Progenitor cell of endocrine pancreas (in vitro differentiated cells): ENCODE measurements around the gene SELENOP.

GRCh38 chr5:42175019-42175567 lies 248.1 kb upstream of the GHR start:
- PRO-cap, result no peak

DNA sequence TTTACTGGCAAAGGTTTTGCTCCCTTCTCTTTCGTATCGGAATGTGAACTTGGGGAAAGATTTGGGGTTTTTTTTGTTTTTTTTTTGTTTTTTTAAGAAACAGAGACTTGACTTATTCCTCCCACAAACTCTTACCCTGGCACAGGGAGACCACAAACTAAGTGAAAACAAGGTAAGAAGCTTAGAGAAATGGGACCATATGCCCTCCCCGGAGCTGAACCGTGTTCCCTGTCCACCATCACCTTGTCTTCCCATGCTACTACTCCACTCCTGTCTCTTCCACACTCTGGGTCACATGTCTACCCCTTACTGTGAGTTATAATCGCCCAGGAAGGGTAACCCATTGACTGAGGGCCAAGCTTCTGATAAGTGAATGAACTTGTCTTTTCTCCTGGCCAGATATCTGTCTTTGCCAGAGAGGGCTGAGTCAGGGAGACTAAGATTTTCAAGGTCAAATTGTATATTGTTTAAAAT lies 164.4 kb downstream of the GHR start:
- PRO-cap, result no peak

DNA sequence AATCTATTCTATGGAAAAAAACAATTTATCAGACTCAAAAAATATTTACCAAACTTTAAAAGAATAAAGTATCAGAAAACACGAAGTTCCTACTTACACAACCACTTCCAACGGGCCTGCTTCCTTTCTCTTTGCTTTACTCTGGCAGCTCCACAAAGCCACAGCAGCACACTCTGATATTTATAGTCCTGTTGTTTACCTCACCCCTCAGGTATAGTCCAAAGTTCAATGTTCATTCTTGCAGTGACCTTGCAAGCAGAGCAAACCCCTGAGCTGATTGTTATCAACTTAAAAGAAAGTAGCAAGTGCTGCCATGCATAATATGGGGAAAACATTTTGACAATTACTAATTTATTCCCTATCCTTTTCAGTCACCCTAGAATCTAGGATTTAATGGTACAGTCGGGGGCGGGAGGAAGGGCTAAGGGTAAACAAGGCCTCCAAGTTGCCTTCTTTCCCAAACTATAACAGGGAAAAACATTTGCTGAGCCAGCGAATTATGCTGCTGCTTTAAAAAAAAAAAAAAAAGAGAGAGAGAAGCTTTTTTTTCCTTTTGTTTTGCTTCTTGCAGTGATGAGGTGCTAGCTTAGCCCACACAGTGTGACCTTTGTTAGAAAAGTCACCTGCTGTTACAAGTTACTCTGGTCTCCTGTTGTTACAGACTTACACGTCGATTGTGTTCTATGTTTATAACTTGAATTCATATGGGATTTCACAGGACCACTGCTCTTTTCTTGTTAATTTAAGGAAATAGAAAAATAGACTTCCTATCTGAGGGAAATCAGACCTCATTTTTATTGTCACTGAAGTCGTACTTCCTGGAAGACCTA lies at the start of gene SELENOP:
TSS of gene SELENOP (minus strand) at position 154 of the 830 bp plus-strand sequence.
- PRO-cap, result unidirectional peak, minus-strand start at position 154 of the sequence; bidirectional peak, plus-strand start at position 460 of the sequence, minus-strand start at position 154 of the sequence

DNA sequence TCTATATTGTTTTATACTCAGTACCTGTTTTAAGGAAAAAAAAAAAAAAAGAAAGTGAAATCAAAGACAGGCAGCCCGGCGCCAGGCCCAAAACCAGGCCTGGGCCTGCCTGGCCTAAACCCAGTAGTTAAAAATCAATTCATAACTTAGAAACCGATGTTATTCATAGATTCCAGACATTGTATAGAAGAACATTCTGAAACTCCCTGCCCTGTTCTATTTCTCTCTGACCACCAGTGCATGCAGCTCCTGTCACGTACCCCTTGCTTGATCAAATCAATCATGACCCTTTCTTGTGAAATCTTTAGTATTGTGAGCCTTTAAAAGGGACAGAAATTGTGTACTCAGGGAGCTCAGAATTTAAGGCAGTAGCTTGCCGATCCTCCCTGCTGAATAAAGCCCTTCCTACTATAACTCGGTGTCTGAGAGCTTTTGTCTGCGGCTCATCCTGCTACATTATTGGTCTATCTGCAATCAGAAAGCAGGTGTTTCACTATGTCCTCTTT lies 7.7 kb upstream of the SELENOP start:
- PRO-cap, result no peak

DNA sequence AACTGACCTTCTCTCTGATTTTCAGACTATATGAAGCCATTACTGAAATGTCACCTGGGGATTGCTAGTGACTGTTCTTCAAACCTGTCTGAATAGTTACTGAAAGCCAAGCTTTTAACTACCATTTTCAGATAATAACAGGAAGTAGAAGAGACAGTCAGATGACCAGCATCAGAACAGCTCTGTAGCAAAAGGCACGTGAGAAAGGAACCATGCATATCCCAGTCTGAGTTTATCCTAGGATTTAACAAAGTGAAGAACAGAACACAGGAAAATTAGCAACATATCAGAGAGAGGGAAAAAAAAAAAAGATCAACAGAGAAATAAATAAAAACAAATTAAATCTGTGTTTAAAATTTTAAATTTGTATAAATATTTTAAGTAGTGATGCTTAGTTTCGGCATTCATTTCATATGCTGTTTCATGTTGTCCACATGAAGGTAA lies 75.0 kb upstream of the SELENOP start:
- PRO-cap, result no peak

DNA sequence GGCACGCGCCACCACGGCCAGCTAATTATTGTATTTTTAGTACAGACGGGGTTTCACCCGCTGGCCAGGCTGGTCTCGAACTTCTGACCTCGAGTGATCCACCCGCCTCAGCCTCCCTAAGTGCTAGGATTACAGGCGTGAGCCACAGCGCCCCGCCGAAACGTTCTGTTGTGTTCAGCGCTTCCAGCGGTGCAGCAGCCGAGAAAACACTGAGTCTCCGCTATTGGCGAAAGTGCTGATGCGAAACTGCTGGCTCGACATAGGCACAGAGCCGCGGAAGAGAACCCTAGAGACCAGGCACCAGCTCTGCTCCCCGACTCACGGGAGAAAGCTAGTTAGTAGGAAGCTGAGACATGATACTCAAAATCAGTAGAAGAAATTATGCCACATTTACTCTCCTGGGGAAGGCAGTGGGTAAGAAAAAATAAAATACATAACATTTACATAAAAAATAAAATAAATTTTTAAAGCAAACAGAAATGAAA lies 31.6 kb downstream of the ANXA2R start:
- PRO-cap, result bidirectional peak, plus-strand start at position 266 of the sequence, minus-strand start at position 109 of the sequence

DNA sequence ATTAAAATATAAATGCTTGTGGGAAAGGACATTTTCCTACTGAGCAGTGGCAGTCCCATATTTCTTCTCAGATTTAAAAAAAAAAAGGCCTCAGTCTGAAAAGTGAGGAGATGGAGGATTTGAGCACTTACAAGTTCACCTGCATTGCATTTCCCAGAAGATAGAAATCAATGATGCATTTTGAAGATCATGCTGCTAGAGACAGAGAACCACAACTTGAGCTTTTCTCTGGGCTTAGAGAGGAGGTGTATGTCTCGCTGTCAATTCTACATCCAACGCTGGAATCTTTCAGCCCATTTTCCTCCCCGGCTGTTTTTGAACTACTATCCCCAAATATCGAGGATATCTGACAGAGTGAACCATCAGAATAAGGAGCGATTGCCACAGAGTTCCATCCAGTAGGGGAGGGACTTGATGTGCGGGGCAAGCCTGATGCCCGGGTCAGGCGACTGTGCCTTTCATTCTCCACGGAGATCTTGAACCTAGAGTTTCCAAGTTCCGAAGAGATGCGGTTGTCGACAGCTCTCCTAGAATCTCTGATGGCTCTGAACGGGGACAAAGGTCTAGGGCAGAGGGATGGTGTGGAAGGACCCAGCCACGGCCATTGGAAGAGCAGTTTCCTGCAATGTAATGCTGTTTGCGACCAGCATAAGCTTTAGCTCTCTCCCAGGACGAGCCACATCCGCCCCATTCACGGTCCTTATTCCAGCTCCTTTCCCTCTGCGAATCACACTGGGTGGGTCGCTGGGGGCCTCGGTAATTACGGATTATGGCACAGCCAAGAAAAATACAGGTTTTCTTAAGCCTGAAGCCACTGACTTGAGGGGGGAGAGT lies 23.0 kb downstream of the ANXA2R start:
- PRO-cap, result unidirectional peak, plus-strand start at position 461 of the sequence; unidirectional peak, plus-strand start at position 679 of the sequence

GRCh38 chr5:43018800-43019222 lies 21.3 kb downstream of the ANXA2R start:
- PRO-cap, result bidirectional peak, plus-strand start at chr5:43018913, minus-strand start at chr5:43018769

GRCh38 chr5:43034700-43035189 lies 5.4 kb downstream of the ANXA2R start:
- PRO-cap, result no peak

DNA sequence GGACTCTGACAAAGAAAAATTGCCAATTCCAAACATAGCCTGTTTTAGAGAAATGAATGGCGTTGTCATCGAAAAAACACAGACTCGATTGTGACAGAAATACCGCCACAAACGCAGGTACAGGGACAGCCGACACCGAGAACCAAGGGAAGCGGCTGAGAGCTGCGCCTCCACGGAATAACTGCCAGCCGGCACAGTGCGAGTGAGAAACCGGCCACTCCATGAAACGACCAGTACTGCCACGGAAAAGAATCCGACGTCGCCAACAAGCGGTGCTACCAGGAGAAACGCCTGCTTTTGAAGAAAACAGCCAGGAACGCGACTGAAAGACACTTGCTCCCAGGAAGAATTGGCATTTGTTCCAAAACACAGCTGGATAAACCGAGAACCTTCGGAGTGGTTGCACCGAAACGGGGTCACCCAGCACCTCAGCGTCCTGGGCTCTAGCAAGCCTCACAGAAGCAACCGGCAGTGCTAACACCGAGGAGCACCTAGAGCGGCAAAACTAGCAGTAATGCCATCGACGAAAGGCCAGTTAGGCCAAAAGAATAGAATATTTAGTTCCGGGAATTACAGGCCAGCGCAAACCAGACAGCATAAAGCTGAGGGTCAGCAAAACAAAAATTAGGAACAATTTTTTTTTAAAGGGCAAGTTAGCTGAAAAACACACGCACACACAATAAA lies 2.9 kb downstream of the ANXA2R start:
- PRO-cap, result no peak

- PRO-cap, result no peak
Measured at GRCh38 chr5:43037782-43038363, 2.2 kb downstream of the ANXA2R start.

DNA sequence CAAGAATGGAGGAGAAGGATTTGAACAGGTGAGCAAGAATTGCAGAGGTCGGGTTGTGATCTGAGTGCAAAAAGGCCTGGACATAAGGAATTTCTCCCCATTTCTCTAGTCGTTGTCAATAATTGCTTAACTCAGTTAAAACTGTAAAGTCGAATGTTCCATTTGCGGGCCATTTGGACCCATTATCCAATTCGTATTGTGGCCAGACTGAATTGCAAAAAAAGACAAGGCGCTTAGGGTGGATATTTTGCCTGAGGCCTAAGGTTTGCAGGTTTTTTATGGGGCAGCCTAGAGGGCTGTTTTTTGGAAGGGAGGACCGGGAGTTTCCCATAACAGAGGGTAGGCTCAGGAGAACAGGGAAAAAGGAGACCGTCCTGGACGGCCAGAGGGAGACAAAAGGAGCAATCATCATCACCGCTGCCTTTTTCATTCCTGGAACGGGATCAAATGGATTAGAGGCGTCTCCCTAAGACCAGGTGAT lies 34.4 kb upstream of the ANXA2R start:
- PRO-cap, result no peak

- PRO-cap, result no peak
Measured at GRCh38 chr5:43699816-43700401, 96.9 kb downstream of the NNT start.

DNA sequence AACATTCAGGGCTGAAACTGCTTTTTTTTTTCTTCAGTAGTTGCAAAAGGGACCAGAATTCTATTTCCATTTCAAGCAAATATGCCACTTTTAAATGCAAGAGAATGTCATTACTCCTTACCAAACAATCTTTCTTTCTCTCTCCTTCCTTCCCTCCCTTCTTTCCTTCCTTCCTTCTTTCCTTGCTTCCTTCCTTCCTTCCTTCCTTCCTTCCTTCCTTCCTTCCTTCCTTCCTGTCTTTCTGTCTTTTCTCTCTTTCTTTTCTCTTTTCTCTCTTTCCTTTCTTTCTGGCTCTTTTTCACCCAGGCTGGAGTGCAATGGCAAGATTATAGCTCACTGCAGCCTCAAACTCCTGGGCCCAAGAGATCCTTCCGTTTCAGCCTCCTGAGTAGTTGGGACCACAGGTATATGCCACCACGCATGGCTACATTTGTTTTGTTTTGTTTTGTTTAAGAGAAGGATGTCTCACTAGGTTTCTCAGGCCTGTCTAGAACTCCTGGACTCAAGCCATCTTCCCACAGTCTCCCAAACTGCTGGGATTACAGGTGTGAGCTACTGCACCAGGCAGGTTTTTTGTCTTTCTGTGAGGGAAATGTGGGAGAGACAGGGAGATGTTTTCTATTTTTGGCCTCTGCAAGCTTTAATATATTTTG lies 87.0 kb downstream of the FGF10 start:
- PRO-cap, result no peak

- PRO-cap, result no peak
Measured at GRCh38 chr5:44637881-44638502, 170.8 kb upstream of the MRPS30 start.

DNA sequence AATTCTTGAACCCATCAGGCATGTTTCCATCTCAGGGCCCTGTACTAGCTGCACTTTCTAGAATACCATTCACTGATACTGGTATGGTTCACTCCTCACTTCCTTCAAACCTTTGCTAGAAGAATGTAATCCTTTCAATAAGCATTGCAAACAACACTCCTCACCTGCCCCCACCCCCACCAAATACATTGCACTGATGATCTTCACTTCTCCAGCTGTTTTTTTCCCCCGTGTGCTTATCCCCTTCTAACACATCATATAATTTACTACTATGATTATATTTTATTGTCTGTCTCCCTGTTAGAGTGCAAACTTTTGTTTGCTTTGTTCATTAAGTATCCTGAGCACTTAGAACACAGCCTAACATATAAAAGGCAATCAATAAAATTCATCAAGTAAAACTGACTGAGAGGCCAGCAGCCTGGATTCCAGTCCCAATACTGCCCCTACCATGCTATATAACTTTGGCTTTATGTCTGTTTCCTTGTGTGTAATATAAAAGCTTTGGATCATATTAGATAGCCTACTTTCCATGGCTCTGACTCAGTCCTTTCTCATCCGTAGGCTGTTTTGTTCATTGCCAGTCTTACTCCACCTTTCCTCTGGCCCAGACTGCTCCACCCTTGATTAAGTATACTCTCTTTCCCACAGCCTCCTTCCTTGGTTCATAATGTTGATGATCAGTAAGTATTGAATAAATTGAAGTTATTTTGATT lies 1.7 kb upstream of the MRPS30 start:
- PRO-cap, result no peak

- PRO-cap, result bidirectional peak, plus-strand start at chr5:44809476, minus-strand start at chr5:44809393; bidirectional peak, plus-strand start at chr5:44809573, minus-strand start at chr5:44809546; bidirectional peak, plus-strand start at chr5:44809719, minus-strand start at chr5:44809842
Measured at GRCh38 chr5:44809295-44810213, 807 bp downstream of the MRPS30 start.

DNA sequence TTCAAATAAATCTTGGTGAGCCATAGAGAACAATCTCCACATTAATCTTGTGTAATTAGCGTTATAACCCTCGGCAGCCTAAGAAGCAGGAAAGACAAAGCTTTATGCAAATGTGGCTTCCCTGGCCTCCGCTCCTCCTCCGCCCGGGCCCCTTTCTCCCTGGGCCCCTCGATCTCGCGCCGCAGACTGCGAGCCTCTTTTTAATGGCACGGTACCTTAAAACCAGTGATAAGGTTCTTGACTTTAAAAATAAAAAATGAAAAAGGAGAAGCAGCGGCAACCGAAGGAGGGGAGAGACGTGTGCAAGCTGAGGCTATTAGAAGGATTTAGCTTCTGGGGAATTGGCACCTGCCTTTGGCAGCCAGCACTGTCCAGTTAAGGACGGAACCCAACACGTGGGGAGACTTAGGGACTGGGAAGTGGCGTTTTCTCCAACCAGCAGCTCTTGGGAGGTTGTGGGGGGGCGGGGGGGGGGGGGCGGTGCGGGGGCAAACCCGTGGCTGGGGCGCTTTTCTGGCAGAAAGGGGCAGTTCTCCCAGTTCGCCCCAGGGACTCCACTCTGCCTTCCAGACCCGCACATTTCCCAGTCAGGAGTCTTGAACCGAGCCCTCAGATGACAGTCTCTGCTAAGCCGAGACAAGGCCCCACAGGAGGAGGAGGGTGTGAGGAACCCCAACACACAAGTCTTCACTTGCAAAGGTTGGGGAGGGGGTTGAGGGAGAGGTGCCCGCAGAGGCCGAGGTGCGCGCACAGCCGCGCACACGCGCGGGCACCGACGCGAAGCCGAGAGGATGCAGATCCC lies 297.2 kb downstream of the PARP8 start:
- PRO-cap, result no peak

DNA sequence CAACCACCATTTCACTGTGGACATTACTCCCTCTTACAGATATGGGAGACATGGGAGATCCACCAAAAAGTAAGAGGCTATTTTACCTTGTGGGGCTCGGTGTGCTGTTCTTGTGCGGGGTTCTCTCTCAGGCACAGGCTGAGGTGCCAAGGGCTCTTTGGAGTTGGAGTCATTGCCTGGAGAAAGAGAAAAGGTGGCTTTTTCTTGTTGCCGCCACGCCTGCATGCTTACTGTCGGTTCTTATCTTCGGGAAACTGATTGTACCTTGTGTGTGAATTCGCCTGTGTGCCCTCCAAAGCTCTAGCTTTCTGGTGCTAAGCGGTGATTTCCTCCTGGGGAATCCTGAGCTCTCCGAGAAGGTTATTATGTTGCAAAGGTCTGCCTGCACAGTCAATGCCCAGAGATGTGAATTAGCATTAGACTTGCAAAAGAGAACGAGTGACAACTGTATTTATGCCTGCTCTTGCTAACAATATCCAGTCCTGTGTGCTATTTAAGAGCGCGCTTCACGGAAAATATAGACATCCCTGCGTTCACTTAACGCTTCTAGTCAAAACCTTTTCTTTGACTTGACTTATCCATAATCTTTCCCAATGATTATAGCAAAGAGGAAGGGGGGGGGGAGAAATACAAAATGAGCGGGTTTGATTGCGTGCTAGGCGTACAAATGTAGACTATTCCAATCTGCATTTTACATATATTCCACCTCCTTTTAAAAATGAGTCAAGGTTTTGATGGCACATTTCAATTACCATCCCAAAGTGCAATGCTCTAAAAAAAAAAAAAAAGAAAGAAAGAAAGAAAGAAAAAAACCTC lies 591 bp downstream of the ISL1 start:
- PRO-cap, result no peak

DNA sequence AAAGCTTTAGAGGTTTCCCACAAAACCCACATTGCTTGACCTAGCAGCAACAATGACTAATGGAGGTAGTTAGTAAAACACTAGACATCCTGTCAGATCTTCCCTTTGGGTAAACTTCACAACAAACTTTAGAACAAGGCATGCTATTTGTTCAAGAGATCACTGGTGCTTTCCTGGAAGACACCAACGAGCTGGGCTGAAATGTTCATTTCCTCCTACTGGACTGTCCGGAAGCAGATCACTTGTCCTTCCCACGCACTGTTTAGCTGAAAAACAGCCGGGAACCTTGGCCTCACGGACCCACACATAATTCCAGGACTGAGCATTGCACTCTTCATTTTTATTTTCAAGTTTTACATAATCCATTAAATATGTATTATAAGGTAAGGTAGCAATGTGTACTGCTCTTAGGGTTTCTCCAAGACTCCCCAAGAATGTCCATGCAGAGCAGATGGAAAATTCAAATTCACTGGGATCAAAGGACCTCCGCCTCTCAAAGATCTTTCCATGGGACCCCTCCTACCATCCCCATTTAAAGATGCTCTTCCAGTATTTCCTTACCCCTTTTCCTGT lies 78.0 kb upstream of the ITGA1 start:
- PRO-cap, result no peak